Foreskin fibroblast (primary cell): ENCODE measurements around a stretch of chr12.

- RRBS = no CpG with 5 or more reads among the region's 13 CpGs
Measured at GRCh38 chr12:31985183-31986165, 26.3 kb downstream of the RESF1 start.

DNA sequence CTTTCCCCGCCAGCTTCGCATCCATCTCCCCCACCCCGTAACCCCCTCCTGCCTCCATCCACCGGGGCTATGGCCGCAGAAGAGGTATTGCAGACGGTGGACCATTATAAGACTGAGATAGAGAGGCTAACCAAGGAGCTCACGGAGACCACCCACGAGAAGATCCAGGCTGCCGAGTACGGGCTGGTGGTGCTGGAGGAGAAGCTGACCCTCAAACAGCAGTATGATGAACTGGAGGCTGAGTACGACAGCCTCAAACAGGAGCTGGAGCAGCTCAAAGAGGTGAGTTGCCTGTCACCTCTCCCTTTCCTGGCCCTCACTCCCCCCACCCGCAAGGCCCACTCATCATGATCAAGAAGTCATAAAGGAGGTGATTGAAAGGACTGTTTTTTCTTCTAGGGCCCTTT lies 619 bp downstream of the BICD1 start:
- RRBS = 0% methylated on average over 2 of the region's 12 CpGs

- RRBS = no CpG with 5 or more reads among the region's 2 CpGs
Measured at GRCh38 chr12:32272496-32272888, 126.9 kb upstream of the FGD4 start.

DNA sequence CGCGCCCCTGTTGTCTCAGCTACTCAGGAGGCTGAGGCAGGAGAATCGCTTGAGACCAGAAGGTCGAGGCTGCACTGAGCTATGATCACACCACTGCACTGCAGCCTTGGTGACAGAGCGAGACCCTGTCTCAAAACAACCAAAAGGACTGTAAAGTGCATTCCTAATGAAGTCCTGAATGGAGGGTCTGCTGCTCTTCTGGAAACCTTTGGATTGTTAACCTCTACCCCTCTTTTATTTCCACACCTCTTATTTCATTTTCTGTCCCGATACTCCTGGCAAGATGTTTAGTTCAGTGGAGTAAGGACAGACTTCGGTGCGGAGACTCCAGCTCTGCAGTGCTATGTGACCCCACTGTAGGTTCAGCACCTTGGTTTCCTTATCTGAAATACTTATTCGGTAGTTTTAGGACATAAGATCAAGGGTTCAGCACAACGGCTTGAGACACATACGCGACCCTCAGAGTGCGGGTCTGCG lies 663 bp upstream of the FGD4 start:
- RRBS = no CpG with 5 or more reads among the region's 14 CpGs

- RRBS = no CpG with 5 or more reads among the region's 1 CpG
Measured at GRCh38 chr12:32454860-32455481, 55.6 kb downstream of the FGD4 start.

- RRBS = no CpG with 5 or more reads among the region's 3 CpGs
Measured at GRCh38 chr12:32492610-32493142, 93.3 kb downstream of the FGD4 start.

DNA sequence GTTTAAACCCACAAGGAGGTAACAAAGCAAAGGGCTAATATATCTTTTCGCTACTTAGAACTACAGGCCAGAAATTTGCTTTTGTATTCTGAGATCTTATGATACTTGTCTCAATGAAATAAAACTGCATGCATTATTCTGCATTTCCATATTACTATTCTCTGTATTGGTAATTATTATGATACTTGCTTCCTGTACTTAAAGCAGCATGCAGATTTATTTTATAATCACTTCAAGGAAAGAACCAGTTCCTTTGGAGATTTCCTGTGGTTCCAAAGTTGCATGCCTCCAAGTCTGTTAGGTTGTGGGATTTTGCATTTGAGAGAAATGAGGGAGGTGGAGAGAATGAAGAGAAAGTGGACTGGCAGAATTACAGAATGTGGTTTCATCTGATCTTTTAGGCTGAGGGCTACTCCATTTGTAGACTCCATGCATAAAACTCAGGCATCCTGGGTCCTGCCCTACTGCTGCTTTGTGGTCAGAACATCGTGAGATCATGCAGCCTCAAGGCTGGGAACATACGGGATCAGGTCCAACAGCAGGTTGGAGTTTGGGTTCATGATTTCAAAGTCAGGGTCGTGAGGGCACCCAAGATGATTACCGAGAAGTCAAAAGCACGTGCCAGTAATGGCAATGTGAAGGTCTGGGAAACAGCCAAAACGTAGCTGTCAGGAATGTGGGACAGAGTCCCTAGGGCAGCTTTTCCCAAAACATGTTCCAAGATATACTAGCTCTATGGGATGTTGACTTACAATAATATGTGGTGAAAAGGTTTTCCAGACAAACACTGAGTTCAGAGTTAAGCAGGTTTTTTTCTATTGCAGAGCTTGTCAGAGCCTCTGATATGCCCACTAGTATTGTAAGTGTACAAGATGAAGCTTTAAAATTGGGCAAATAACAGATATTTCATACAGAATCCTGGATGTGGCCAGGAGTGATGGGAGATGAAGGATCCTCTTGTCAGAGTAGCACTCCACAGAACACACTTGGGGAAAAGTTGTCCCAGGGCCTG lies 130.5 kb upstream of the DNM1L start:
- RRBS = no CpG with 5 or more reads among the region's 7 CpGs

- RRBS = no CpG with 5 or more reads among the region's 2 CpGs
Measured at GRCh38 chr12:32580874-32581471, 98.1 kb upstream of the DNM1L start.

GRCh38 chr12:32897361-32897849 lies 828 bp upstream of the PKP2 start:
- RRBS = no CpG with 5 or more reads among the region's 9 CpGs

DNA sequence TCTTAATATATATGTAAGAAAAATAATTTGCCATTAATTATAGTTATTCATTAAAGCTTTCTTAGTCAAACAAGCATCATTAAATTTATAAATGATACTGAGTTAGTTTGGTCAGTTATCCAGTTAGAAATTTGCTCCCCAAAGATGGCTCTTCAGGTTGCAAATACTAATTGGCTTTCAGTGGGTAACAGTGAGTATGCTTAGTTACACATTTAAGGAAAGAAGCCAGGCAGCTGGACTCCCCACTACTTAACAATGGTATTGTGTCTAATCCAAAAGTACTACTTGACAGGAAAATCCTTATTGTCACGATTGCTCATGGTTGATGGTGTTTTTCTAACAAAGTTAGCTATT lies 33.5 kb upstream of the ALG10 start:
- RRBS = no CpG with 5 or more reads among the region's 1 CpG

DNA sequence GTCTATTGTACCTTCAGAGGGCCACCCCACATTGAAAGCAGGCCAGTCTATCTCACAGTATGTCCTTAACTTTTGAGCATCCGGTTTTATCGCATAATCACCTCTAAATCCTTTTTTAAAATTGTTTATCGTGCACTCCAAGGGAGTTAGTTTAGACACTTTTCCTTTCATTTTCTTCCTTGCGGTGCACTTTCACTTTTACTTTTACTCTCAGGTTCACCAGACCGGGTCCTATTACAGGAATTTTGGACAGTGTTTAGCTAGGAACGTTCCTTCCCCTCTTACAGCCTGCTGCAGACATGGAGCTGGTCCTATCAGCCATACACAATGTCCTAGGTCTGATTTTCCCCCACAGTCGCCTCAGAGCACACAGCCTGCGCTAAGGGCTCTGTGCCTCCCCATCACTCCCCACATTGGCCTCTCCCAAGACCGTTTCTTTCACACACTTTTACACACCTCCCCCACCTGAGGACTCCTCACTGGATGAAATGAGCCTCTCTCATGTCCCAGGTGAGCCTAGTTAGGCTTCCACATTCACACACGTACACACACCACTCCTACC lies 104.0 kb downstream of the ALG10 start:
- RRBS = no CpG with 5 or more reads among the region's 10 CpGs

DNA sequence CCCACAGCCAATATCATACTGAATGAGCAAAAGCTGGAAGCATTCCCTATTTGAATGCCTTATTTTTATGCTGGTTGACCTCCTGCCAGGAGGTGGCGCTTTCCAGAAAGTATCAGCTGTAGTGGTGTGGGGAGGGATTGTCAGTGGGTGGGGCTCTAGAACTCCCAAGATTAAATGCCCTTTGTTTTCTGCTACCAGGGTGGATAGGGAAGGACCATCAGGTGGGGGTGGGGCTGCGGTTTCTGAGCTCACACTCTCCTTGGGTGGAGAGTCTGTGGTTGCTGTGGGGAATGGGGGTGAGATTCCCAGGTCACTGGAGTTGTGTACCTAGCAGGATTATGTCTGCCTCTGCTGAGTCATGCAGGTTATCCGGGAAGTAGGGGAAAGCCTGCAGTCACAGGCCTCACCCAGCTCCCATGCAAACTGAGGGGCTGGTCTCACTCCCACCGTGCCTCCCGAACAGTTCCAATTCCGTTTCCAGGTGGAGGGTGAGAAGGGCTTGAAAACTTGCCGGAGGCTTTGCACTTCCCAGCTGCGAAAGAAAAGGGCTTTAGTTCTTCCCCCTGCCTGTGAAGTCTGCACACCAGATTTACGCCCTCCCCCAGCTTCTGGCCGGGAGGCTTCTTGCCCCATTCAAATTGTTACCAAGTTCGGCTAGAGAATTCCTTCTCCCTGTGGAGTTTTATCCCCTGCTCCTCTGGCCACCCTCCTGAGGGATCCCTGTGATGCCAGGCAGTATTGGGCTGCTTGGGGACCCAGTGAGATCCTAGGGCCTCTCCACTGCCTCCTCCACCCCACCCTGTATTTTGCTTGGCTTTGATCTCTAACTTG lies 68.4 kb downstream of the ALG10B start:
- RRBS = 22% methylated on average over 4 of the region's 11 CpGs

DNA sequence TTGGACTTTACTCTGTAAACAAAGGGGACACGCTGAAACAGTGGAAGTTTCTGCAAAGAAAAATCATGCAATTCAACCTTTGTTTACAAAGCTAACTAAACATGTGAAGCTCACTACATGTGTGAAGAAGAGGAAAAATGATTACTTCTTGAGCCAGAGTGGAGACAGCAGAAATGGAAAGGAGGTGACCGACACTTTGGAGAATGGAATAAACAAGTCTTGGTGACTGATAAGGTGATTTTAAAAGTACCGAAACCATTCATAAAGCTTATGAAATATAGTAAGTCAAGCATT lies 13.1 kb downstream of the CPNE8 start:
- RRBS = no CpG with 5 or more reads among the region's 3 CpGs

DNA sequence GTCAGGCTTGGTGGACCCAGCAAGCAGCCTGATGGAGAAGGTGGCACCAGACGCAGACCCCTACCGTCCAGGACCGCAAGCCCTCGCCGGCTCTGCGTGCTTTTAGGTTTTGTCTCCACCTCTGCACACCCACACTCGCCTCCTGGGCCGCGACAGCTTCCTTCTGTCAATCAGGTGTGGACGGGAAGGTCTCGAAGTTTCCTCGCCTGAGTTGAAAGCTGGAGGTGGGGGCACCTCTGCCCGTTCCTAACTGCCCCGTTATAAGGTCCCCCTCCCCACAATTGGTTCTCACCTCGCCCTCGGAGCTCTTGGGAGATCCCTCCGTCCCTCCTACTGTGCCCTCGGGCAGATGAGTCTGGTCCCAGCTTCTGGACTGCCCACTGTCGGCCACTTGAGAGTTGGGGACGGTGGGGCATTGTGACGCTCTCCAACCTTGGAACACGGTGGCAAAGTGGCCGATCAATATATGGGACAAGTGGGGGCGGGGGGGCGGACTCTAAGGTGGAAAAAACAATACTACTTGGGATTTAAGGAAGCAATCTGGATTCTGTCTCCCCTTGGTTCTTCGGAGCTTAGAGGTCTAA lies 551 bp upstream of the CPNE8 start:
- RRBS = no CpG with 5 or more reads among the region's 26 CpGs

- RRBS = no CpG with 5 or more reads among the region's 4 CpGs
Measured at GRCh38 chr12:38983415-38983725, 78.0 kb upstream of the CPNE8 start.

- RRBS = no CpG with 5 or more reads among the region's 3 CpGs
Measured at GRCh38 chr12:39756733-39757507, 130.9 kb downstream of the C12orf40 start.

- RRBS = no CpG with 5 or more reads among the region's 2 CpGs
Measured at GRCh38 chr12:39831844-39832500, 206.0 kb downstream of the C12orf40 start.

DNA sequence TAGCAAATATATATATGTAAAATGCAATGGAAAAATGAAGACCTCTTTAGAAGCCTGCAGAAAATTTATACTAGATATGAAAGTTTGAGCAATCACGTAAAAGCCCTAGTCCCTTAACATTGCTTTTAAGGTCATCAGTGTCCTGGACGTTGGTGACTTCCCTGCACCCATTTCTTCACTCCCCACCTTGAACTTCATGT lies 15.8 kb upstream of the LRRK2 start:
- RRBS = no CpG with 5 or more reads among the region's 2 CpGs